ENCODE results near the gene CA14.

- RRBS, result no CpG with 5 or more reads among the region's 8 CpGs
These were observed 12.2 kb downstream of the PLEKHO1 start for GRCh38 chr1:150161734-150162525.

DNA sequence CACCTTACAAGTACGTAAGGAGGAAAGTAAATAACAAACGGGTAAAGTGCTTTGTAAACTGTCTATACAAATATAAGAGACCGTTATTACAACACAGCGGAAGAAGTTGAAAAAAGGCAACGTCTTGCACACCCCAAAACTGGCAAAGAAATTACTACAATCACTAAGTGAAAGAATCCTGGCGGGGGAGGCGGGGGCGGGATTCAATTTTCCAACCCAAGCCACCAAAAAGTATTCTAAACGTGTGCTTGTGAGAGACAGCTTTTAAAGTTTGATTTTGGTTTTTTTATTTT, 1.9 kb downstream of the ANP32E start:
- RRBS, result no CpG with 5 or more reads among the region's 9 CpGs

DNA sequence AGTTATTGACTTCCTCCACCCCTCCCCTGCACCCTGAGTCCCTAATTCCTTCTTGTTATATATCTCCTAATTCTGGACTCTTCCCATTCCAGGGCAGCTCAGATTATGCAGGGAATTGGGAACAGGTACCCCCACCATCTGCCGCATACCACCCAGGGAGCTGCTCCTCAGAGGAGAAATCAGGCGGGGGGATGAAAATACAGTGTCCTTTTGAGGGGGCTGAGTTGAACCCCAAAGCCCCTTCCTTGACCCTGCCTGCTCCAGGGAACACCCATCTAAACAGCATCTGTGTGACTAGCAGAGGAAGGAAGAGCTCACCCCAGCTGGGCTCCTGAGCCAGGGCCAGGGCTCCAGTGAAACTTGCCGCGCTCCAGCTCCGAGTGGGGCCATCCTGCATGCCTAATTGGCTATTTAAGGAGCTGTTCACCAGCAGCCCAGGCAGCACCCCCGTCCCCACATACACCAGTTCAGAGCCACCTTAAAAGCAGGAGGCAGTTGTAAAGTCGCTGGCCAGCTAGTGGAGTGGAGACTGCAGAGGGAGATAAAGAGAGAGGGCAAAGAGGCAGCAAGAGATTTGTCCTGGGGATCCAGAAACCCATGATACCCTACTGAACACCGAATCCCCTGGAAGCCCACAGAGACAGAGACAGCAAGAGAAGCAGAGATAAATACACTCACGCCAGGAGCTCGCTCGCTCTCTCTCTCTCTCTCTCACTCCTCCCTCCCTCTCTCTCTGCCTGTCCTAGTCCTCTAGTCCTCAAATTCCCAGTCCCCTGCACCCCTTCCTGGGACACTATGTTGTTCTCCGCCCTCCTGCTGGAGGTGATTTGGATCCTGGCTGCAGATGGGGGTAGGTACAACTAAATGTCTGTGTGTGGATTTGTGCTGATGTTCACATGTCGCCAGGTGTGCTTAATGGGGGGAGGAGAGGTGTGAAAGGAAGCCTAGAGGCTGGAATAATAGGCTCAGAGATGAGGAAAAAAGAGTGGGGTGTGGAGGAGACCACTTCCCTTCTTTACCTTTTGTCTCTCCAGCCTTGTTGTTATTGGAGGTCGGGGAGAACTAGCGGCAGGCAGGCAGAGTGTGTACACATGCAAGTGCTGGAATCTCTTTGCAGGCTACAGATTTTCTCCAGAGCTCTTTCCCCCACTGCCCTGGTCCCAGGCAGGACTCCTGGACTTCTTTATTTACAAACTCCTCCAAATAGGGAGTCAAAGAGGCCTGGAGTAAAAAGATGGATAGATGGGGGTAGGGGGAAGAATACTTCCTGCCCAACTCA, at the start of gene CA14:
TSS of gene CA14 (plus strand) at position 441 of the 1,279 bp plus-strand sequence.
- RRBS, result no CpG with 5 or more reads among the region's 15 CpGs

DNA sequence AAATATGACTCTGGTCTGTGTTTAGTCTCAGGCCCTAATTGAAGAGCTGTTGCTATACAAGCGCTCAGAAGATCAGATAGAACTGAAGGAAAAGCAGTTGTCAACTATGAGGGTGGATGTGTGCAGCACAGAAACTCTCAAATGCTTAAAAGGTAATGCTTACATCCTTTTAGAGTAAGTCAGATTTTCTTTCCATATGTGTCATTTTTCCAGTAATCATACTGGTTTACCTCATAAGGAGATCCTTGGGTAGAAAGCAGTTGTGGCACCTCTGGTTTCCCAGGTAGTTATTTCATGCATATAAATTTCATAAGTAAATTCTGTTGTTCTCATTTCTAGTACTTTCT, 43.0 kb upstream of the TARS2 start:
- RRBS, result no CpG with 5 or more reads among the region's 1 CpG

GRCh38 chr1:150457314-150457640, 29.9 kb upstream of the TARS2 start:
- RRBS, result no CpG with 5 or more reads among the region's 3 CpGs

DNA sequence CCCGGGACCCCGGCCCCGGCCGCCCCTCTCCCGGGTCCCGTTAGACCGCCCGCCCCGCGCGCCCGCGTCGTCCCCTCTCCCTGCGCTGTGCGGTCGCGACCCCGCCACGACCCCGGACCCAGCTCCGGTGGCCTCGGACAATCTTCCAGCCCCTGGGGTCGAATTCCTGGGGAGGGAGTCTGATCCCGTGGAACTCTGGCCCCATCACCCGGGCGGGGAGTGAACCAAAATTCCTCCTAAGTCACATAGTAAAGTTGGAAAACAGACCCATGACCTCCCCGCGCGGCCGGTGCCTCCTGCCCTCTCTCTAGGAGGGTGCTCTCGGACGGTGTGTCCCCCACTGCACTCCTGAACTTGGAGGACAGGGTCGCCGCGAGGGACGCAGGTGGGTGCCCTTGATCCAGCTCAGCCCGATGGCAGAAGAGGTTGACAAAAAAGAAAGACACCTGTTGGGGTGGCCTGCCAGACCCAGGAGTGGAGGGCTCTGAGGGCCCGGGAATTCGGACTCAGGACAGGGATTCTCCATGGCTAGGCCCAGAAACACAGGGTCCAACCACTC, 382 bp downstream of the ADAMTSL4 start:
- RRBS, result 2% methylated on average over 26 of the region's 40 CpGs

DNA sequence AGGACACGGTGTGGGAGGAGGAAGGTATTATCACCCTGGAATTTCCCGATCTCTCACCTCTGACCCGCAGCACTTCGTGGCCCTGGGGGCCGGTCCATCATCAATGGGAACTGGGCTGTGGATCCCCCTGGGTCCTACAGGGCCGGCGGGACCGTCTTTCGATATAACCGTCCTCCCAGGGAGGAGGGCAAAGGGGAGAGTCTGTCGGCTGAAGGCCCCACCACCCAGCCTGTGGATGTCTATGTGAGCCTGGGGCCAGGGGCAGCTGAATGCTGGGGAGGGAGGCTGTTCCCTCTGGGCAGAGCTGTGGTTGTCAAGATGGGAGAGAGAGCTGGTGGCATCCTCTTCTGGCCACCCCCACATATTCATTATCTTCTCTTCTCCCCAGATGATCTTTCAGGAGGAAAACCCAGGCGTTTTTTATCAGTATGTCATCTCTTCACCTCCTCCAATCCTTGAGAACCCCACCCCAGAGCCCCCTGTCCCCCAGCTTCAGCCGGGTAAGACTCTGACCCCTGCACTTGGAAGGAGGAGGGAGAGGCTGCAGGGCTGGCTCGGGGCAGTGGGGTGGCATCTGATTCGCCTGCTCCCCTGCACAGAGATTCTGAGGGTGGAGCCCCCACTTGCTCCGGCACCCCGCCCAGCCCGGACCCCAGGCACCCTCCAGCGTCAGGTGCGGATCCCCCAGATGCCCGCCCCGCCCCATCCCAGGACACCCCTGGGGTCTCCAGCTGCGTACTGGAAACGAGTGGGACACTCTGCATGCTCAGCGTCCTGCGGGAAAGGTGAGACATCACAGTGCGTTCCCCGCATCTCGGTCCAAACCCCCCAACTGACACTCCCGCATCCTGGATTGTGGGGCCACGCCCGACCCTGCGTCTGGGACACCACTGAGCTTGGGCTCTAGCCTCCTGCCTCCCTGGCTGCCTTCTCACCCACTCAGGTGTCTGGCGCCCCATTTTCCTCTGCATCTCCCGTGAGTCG, 7.6 kb downstream of the ADAMTSL4 start:
- RRBS, result no CpG with 5 or more reads among the region's 36 CpGs

- RRBS, result no CpG with 5 or more reads among the region's 2 CpGs
These were observed 11.2 kb downstream of the ADAMTSL4 start for GRCh38 chr1:150560417-150560717.

- RRBS, result no CpG with 5 or more reads among the region's 7 CpGs
These were observed 12.8 kb downstream of the MCL1 start for GRCh38 chr1:150566621-150567032.

- RRBS, result no CpG with 5 or more reads among the region's 4 CpGs
These were observed 15.3 kb downstream of the ENSA start for GRCh38 chr1:150614041-150614498.

GRCh38 chr1:150628547-150629201, 738 bp downstream of the ENSA start:
- RRBS, result no CpG with 5 or more reads among the region's 20 CpGs

DNA sequence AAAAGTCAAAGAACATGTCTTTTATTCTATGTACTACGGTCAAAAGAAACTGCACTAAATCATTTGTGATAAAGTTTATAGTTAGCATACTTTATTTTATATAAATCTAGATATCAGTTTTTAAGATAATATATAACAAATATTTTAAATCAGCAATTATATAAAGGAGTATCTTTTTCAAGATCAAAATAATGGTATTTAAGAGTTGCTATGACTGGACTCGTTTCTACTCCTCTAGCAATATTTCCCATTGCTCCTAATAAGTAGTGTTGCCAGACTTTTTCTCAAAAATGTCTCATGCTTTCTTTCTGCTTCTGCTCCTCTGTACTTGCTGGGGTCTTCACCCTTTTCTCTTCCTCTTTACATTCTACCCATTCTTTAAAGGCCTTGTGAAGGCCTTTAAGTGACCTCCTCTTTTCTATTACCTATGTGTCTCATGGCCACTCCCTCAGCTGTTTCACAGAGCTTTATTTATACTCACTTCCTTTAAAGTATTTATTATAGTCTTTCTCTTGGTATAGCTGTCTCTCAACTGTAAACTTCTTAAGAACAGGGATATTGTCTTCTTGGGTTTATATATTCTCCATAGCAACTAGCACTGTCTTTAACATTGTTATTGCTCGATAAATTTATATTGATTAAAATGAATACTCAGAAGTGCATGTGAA, 910 bp downstream of the GOLPH3L start:
- RRBS, result no CpG with 5 or more reads among the region's 3 CpGs

- RRBS, result no CpG with 5 or more reads among the region's 5 CpGs
These were observed 920 bp downstream of the CTSS start for GRCh38 chr1:150764495-150765221.

DNA sequence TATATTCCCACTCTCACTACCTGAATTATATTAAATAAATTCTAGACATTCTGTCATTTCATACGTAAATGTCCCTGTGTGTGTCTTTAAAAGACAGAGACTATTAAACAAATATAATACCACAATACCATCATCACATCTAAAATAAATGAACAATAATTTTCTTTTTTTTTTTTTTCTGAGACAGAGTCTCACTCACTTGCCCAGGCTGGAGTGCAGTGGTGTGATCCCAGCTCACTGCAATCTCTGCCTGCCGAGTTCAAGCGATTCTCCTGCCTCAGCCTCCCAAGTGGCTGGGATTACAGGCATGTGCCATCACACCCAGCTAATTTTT, 2.7 kb upstream of the CTSS start:
- RRBS, result no CpG with 5 or more reads among the region's 3 CpGs

DNA sequence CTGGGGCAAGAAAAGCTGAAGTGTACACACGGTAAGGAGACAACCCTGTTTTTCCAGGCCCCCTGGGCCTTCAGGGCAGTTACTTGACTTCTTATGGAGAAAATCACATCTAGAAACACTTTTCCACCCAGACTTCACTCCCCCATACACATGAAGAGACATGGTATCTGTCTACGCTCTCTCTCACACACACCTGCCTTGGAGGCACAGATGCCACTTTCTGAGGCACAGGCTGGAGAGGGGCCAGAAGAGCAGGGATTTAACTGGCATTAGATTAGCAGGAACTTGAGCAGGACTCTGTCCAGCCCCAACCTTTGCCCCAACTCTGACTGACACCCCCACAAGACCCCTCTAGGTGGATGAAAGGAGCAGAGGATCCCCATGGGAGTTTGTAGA, 2.1 kb downstream of the CERS2 start:
- RRBS, result no CpG with 5 or more reads among the region's 2 CpGs

DNA sequence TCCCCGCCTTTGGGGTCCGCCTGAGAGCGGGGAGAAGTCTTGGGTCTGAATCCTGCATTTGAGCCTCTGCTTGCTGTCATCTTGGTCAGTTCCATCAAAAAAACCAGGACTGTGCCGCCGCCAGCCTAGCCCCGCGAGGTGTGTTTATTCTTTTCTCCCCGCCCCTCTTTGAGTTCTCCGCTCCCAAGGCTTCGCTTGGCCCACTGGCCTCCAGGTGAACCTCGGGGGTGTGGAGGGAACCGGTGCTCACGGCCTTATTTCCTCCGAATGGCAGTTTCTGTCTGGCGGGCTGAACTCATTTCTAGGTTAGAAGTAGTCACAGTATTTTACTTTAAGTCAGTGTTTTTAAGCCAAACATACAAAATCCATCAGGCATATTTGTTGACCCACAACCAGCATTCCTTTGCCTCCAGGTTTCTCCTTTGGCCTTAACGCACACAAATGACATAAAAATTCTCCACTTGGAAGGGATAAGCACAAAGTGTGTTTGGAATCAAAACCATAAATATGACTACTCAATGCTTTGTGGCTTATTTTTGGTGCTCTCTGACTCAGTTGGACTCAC, 724 bp downstream of the PRUNE1 start:
- RRBS, result no CpG with 5 or more reads among the region's 16 CpGs

DNA sequence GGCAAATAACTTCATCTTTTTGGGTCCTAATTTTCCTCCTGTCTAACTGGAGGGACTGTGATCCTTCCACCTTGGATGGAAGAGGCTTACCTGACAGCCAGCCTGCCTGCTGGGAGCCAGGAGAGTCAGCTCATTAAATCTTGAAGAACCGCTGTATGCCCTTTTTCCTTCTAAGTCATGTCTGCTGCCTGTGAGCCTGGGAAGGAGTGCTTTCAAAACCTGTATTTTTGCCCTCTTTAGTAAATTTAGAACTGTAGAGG, 320 bp upstream of the C1orf56 start:
- RRBS, result no CpG with 5 or more reads among the region's 1 CpG

- RRBS, result no CpG with 5 or more reads among the region's 1 CpG
These were observed 2.7 kb downstream of the C1orf56 start for GRCh38 chr1:151050279-151050658.

GRCh38 chr1:151060800-151061471, 739 bp downstream of the MLLT11 start:
- RRBS, result no CpG with 5 or more reads among the region's 3 CpGs

GRCh38 chr1:151147164-151147604, 753 bp upstream of the SEMA6C start:
- RRBS, result no CpG with 5 or more reads among the region's 8 CpGs

All from foreskin fibroblast (primary cell).